Airway epithelial cell (primary cell): Measurements from ENCODE around the gene TP53I3.

DNA sequence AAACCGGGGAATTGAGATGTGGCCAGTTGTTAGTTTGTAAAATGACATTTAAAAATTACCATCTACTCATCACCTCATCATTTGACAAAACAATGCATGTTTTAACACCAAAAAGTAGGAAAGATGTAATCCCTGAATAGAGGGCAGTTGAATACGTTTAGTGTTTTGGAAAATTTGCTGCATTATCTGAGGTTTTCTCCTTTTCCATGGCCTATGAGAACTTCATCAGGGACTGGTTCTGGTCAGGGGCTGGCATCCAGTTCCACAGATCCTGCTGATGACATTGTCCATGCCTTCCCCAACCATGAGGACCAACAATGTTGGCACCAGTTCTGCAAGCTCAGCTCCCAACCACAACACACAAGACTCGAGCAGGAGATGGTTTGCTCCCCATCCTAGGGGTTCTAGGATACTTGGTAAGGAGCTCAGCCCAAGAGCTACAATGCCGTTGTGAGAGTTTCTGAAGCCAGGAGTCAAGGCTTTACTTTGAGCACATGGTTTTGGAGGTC, 20.4 kb downstream of the KLHL29 start:
- RAMPAGE, long total RNA = no peak

GRCh38 chr2:23457338-23457711, 72.3 kb downstream of the KLHL29 start:
- RAMPAGE, long total RNA = no peak

GRCh38 chr2:23458795-23459555, 74.0 kb downstream of the KLHL29 start:
- RAMPAGE, long total RNA = no peak

- RAMPAGE, long total RNA = no peak
Observed at GRCh38 chr2:23706622-23707300, 220.2 kb downstream of the ATAD2B start.

GRCh38 chr2:23712179-23712751, 214.7 kb downstream of the ATAD2B start:
- RAMPAGE, long total RNA = no peak

DNA sequence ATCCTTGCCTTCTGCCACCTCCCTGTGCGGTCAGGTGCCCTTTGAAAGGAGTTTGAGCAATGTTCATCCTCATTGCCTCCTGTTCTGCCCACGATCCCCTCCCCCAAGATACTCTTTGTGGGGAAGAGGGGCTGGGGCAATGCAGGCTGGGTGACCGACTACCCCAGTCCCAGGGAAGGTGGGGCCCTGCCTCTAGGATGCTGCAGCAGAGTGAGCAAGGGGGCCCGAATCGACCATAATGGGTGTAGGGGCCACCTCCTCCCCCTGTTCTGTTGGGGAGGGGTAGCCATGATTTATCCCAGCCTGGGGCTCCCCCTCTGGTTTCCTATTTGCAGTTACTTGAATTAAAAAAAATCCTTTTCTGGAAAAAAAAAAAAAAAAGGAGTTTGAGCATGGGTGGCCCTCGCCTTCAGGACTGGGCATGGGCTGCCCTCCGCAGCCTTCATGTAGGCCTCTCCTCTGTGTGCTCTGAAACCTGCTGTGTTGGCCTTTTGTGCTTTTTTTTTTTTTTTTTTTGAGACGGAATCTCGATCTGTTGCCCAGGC, 8.5 kb downstream of the MFSD2B start:
- RAMPAGE, long total RNA = no peak

DNA sequence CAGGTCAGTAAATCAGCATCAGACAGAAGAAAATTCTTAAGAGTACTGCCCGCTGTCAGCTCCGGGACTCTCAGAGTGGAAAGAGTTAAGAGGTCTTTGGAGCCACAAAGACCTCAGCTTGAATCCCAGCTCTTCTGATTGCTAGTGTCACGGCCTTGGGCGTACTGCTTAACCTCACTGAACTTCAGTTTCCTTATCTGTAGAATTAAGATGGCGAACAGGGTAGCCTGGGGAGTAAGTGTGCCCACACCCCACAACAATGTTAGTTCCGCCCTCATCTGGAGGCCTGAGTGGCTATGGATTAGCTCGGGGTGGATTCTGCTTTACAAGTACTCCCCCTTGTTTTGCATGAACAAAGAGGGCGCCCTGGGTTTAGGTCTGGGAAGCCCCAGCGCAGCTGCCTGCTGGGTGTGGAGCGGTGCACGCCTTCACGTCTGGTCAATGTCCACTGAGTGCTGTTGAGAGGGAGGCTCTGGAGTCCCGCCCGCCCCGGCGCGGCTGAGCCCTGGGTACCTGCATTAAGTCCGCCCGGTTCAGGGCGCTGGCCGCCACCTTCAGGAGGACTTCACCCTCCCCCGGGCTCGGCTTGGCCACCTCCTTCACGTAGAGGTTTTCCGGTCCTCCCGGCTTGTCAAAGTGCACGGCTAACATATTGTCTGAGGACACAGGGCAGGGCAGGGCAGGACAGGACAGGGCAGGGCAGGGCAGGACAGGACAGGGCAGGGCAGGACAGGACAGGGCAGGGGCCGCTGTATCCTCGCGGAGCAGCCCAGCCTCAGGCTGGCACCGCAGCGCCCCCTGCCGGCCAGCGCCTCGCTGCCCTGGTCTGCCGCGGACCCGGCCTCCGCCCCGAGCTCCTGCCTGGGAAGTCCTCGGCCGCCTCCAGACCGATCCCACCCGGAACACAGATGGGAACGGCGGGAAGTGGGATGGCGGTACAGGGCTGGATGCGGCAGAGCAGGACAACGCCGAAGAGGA, 669 bp downstream of the TP53I3 start:
- RAMPAGE, long total RNA = no peak

DNA sequence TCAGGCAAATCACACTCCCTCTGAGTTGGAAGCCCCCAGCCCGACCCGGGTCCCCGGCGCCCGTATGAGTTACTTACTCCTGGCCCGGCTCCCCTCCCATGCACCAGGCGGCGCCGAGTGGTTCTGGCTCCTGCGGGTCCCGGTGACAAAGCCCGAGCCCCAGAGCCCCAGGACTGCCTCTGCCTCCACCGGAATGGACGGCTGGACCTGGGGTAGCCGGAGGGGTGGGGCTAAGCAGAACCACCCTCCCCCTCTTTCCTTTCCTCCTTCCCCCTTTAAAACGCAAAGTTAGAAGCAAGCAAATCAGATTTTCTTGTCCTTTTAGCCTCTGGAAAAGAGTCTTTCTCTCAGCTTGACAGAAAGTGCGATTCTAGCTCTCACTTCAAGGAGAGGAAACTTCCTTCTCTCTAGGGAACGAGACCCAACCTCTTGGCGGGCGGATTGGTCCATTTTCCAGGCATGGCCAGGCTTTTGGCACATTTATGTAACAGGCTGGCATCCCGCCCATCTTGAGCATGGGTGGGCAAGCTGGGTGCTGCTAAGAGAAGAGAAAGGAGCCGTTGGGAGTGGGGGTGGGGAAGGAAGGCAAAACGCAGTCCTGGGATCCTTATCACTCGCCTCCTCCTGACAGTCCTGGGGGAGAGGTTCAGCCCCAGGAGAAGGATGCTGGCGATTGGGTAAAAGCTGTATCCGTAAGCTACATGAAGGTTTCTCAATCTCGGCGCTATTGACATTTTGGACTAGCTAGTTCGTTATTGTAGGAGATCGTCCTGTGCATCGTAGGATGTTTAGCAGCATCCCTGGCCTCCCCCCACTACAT, at the start of gene TP53I3:
TSS of gene TP53I3 (minus strand) at position 181 of the 820 bp plus-strand sequence.
- RAMPAGE, long total RNA = no peak

DNA sequence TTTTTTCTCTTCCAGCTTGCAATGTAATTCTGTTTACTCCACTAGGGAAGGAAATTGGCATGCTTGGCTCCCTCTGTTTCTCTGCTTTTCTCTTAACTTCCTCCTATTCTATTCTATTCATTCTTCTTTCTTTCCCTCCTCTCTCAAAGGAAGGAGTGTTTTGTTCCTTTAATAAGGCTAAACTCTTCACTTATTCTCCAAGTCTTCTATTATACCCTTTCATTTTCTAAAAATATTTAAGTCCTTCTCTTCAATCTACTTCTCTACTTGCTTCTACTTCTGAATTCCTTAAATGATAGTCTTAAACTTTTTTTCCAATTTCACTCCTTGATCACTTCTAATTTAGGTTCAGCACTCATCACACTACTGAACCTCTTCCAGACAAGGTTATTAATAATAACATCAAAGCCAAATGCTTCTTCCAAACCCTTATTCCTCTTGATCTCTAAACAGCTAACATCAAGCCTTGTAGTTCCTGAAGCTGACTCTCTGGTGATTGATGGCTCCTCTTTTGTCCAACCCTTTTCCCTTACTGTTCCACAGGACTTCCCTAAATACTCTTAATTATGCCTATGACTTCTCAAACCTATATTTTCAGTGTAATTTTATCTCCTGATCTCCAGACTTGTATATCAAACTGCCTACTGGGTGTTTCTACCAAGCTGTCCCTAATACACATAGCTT, 83.7 kb downstream of the FAM228A start:
- RAMPAGE, long total RNA = no peak

- RAMPAGE, long total RNA = no peak
Observed at GRCh38 chr2:24259220-24260091, 84.6 kb downstream of the FAM228A start.

DNA sequence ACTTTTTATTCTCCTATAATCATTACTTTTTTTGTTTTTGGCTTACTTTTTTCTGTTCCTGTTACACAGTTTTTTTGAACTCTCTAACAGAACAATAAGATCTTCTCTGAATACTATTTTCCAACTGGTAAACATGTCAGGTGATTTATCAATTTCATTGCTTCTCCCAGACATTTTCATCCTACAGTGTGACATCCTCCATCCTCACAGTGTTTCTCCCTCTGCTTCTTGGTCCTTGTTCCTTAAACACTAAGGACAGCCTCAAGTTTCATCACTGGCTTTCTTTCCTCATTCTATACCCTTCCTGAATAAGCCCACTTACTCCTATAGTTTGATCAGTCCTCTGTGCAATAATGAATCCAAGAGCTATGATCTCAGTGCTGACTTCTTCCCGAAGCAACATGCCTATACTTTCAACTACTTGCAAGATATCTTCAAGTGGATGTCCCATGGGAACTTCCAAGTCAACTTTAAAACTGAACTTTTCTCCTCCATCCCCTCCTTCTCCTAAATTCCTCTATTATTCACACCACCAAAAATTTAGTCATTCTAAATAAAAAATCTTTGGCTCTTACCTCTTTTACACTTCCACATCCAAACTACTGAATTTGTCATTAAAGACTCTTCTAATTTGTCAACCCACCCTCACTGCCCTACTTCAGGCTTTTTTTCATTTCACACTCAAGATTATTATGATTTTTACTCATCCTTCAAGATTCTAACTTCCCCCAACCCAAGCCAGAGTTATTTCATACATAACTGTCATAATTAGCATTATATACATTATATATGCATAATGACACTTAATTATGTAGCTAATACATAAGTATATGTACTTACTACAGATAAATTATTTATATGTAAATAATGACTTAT, 87.7 kb downstream of the FAM228A start:
- RAMPAGE, long total RNA = no peak

DNA sequence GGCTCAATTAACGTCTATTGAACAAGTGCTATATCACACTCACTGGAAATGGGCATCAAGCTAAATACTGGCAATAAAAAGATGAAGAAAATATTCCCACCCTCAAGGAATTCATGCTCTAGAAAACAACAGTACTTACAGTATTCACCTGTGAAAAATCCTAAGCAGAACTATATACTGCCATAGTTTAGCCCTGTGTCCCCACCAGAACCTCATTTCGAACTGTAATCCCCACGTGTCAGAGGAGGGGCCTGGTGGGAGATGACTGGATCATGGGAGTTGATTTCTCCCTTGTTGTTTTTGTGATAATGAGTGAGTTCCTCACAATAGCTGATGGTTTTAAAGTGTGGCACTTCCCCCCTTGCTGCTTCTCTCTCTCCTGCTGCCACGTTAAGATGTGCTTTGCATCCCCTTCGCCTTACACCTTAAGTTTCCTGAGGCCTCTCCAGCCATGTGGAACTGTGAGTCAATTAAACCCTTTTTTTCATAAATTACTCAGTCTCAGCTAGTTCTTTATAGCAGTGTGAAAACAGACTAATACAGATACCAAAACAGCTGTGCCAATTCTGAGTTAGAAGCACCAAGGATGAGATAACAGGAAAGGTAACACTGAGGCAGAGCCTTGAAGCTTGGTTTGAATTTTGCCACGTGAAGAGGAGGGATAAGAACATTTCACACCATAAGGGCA, 44.8 kb downstream of the ITSN2 start:
- RAMPAGE, long total RNA = no peak

- RAMPAGE, long total RNA = no peak
Observed at GRCh38 chr2:24452245-24452854, 38.7 kb upstream of the NCOA1 start.

DNA sequence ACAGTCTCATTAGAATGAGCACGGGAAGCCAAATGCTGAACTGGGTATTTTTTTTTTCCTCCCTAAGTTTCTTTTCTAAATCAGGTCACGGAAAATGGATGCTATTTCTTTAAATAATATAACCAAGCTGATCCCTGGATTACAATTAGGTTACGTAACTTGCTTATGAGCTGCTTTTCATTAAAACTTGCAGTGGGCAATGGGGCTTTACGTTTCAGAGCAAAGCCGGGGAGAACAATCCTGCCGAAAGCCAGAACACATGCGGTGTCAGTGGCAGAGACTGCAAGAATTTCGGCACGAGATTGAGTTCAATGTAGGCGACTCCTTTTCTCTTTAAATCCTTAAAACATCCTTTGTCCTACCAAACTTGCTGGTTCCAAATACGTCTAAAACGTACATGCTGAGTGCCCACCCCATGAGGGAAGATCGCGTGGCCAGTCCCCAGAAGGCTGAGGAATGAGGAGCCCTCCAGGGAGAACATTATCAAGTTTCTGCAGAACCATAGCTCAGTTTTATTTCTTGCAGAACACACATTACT, 36.8 kb upstream of the NCOA1 start:
- RAMPAGE, long total RNA = no peak

DNA sequence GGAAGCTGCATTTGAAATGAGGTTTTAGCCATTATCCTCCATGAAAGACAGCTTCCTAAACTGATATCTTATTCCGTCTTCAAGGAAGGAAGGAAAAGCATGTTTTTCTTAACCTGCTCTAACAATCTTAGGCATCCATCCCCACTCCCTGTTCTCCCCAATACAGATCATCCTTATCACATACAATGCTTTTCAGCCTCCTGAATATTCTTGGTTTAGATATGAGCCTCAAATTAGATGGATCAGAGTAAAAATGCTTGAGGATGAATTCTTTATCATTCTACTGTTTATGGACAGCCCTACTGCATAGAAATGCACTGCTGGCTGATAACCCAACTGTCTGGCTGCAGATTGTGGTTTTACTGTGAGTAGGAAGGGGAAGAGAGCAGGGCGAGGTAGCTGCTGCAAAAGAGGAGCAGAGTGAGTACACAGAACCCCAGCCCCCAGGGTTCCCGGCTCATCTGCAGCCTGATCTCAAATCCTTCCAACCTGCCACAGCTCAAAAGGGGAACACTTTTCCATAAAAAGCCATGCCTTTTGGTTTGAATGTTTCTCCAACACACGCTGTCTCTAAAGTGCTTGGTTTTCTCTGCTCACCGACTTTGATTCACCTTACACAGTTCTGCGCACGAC, 29.4 kb upstream of the NCOA1 start:
- RAMPAGE, long total RNA = no peak

DNA sequence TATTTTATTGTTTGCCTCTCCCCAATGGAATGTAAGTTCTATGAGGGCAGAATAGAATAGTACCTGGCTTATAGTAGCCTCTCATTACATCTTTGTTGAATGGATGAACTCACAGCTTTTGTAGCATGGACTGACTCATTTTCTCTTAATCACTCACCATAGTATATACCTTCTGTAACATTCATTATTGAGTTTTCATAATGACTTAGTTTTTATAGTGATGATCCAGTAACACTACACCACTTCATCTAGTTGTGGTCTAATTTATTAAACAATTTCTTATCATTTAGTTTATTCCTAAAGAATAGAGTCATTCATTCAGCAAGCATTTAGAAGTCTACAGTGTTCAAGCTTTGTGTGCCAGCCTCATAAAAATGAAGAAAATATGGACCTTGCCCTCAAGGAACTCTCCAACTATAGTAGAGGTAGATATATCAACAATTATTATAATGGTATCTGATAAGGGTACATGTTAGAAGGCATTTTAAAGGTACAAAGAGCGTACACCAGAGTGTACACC, 31.0 kb downstream of the NCOA1 start:
- RAMPAGE, long total RNA = no peak

DNA sequence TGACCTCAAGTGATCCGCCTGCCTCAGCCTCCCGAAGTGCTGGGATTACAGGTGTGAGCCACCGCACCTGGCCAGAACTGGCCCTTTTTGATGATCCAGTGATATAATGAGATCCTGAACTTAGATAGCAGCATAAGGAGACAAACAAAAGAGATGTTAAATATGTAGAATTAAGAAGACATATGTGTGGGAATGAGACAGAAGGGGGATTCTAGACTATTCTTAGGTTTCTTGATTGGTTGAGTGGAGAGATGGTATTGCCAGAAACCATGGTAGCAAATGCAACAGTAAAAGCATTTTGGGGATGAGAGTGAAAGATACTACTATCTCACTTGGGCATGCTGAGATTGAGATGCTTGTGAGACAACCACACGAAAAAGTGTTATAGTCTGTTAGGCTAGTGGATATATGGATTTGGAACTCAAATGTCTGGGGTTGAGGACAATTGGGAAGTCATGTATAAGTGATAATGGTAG, 49.7 kb downstream of the NCOA1 start:
- RAMPAGE, long total RNA = no peak

DNA sequence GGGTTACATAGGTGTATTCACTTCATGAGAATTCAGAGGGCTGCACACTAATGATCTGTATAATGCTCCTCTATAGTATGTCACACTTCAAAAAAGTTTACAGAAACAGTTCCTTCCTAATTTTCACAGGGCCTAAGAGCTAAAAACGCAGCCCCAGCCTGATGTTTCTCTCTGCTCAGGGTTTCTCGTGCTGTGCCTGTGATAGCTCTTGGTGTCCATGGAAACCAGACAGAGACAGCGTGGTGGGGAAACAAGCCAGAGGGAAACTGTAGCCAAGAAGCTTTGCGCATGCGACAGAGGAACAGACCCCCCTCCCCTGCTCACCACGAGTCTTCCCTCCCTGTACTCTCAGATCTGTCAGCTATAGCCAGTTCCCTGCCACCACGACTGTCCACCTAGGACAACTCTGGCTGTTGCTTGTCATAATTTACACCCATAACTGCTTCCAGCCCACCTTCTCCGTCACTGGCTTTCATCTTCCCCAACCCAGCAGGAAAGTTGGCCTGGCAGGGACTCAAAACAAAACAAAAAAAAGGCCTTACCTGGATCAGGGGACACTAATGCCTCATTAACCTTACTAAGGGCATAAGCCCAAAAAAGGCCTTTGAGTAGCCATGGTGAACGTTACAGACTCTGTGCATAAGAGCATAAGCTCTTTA, 13.2 kb upstream of the DNAJC27 start:
- RAMPAGE, long total RNA = no peak

DNA sequence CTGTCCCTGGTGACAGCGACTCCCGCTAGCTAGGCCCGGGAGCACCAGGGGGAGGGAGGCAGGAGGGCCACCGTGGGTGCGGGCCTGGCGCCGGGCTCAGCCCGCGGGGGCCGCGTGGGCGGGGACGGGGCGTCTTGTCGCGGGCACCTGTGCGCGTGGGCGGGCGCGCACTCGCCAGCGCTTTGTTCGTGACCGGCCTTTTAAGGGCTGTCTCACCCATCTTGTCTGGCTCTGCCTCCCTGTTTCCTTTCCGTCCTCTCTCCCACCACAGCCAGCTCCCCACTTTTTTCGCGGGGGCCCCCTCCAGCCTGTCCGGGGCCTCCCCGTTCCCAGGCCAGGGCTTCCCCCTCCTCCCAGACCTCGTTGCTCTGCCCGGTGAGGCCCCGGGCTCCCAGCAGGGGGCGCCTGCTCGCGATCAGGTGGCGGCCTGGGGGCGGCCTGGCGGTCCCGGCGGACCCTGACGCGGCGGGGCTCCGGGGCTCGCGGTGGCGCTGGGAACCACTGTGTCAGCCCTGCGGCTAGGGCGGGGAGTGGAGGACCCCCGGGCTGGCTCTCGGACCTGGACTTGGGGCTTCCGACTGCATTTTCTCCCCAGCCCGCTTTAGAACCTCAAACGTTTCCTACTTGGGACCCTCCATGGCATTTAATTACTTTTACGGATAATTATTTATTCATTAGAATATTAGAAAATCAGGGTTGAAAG, 64.6 kb downstream of the DNMT3A start:
- RAMPAGE, long total RNA = no peak

GRCh38 chr2:25362509-25363164, 20.9 kb upstream of the DNMT3A start:
- RAMPAGE, long total RNA = no peak